K562 (cell line): ENCODE measurements around a stretch of chr13.

DNA sequence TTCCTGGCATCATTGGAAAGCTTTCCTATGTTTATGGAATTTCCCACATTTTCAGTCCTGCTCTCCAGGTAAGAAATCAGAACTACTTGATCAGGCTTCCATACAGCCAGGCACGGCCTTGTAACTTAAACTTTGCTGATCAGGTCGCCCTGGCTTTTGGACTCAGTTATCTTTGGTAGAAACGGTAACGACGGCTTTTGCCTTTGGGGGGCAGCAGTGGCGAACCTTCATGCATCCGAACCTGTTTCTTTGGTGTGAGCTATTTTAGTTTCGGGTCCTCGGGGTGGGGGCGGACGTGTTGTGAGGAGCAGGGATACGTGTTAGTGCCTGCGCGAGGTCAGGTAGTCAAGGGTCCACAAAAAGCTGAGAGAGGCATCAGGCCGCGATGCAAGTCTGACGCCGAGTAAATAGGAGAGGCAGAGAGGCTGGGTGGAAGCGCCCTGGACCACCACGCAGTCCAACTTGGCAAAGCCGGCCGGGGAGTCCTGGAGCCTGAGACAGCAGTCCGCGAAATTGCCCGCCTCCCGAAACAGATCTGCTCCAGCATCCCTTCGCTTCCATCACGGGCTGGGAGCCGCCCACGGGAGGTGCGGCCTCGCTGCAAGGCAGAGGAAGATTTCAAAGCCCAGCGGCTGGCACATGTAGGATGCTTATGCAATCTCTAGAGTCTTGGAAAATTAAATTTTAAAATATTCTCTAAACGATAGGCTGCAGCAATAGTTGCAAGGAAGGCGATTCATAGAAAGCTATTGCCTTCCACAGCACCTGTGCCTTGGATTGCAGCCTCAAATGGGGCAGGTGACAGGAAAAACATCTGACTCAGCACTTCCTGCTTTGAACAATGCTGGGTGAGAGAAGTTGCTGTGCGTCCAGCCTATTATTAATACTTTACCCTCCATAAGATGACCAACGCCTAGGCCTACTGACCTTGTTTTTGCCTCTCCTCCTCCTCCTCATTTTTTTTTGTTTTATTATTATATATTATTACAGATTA, 4.6 kb upstream of the TPP2 start:
- RAMPAGE, long total RNA = no peak
- RRBS = no CpG with 5 or more reads among the region's 37 CpGs
PRO-cap:
- standard = unidirectional peak, plus-strand start at position 267 of the sequence; unidirectional peak, plus-strand start at position 323 of the sequence
- CoPRO, capped RNA only, 2 experiments = no peak in any of the 2 experiments
- CoPRO, capped and uncapped RNA, 2 experiments = no peak in any of the 2 experiments
- CoPRO, uncapped RNA only, 2 experiments = no peak in any of the 2 experiments
CAGE:
- cytosol, long polyA plus RNA = no peak
- long polyA plus RNA = no peak
- nucleolus, long total RNA = no peak
- nucleus, long polyA plus RNA = no peak

DNA sequence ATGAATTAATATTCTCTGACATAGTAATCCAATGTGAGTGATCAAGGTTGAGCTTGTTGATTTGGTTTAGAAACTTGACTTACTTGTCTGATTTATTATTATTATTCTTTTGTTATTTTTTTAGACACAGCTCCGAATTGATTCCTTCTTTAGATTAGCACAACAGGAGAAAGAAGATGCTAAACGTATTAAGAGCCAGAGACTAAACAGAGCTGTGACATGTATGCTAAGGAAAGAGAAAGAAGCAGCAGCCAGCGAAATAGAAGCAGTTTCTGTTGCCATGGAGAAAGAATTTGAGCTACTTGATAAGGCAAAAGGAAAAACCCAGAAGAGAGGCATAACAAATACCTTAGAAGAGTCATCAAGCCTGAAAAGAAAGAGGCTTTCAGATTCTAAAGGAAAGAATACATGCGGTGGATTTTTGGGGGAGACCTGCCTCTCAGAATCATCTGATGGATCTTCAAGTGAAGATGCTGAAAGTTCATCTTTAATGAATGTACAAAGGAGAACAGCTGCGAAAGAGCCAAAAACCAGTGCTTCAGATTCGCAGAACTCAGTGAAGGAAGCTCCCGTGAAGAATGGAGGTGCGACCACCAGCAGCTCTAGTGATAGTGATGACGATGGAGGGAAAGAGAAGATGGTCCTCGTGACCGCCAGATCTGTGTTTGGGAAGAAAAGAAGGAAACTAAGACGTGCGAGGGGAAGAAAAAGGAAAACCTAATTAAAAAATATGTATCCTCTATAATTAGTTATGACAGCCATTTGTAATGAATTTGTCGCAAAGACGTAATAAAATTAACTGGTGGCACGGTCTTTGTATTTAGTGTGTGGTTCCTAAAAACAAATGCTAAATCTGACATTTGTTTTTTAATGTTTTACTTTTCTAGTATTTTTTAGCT, 29.6 kb downstream of the ERCC5 start:
- RAMPAGE, long total RNA = no peak
- RRBS = no CpG with 5 or more reads among the region's 16 CpGs
PRO-cap:
- standard = no peak
- CoPRO, capped RNA only, 2 experiments = no peak in any of the 2 experiments
- CoPRO, capped and uncapped RNA, 2 experiments = no peak in any of the 2 experiments
- CoPRO, uncapped RNA only, 2 experiments = no peak in any of the 2 experiments
CAGE:
- cytosol, long polyA plus RNA = no peak
- long polyA plus RNA = no peak
- nucleolus, long total RNA = no peak
- nucleus, long polyA plus RNA = no peak

DNA sequence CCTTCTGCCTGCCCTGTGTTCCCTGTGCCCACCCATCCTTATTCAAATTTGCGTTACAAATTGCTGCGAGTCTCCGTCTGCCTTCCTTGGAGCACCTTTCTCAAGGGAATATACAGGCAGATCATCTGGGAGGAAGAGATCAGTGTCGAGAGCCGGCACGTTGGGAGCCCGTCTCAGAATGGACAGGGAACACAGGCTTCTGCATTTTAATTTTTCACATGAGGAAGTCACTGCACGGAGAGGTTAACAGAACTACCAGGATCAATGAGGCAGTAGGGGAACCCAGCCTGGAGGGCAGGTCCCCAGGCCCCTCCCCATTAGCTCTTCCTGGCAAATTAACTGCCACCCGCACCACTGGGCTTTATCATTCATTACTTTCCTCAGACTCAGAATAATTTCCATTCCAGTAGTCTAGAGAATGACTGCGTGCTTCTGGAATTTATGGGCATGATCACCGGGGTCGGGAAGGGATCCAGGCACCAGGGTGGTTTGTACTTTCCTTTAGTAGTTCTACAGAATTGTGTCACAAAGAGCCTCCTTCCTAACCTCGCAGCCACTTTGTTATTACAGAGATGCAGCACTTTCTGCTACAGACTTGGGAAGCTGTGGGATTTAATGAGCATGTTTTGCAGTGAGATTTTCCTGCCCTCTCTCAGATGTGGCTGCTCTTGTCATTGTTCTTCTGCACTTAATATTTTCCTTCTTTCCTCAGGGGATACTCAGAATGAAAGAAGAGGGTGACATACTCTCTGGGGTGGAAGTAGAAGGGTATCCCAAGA, 284.8 kb upstream of the SLC10A2 start:
- RAMPAGE, long total RNA = no peak
- RRBS = no CpG with 5 or more reads among the region's 13 CpGs
PRO-cap:
- standard = no peak
- CoPRO, capped RNA only, 2 experiments = no peak in any of the 2 experiments
- CoPRO, capped and uncapped RNA, 2 experiments = no peak in any of the 2 experiments
- CoPRO, uncapped RNA only, 2 experiments = no peak in any of the 2 experiments
CAGE:
- cytosol, long polyA plus RNA = no peak
- long polyA plus RNA = no peak
- nucleolus, long total RNA = no peak
- nucleus, long polyA plus RNA = no peak

DNA sequence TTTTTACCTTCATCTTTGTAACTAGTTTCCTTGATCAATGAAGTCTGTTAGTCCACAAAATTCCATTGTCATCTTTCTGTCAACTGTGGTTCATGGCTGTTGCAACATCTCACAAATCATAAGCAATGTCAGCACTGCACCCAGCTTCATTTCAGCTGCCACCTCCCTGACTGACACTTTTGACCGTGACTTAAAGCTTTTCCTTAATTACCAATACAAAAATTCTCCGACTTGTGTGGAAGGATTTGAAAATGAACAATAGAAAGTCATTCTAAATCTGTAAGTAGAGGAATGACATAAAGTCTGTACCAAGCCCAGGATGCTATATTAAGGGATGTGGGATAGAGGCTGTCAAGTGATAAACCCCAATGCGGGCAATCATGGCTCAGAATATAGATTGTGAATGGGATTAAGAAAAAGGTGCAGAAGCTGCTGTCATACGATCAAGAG, 756.0 kb upstream of the SLC10A2 start:
- RAMPAGE, long total RNA = no peak
- RRBS = no CpG with 5 or more reads among the region's 4 CpGs
PRO-cap:
- standard = no peak
- CoPRO, capped RNA only, 2 experiments = no peak in any of the 2 experiments
- CoPRO, capped and uncapped RNA, 2 experiments = no peak in any of the 2 experiments
- CoPRO, uncapped RNA only, 2 experiments = no peak in any of the 2 experiments
CAGE:
- cytosol, long polyA plus RNA = no peak
- long polyA plus RNA = no peak
- nucleolus, long total RNA = no peak
- nucleus, long polyA plus RNA = no peak

- RAMPAGE, long total RNA = no peak
- RRBS = no CpG with 5 or more reads among the region's 7 CpGs
PRO-cap:
- standard = no peak
- CoPRO, capped RNA only, 2 experiments = no peak in any of the 2 experiments
- CoPRO, capped and uncapped RNA, 2 experiments = no peak in any of the 2 experiments
- CoPRO, uncapped RNA only, 2 experiments = no peak in any of the 2 experiments
CAGE:
- cytosol, long polyA plus RNA = no peak
- long polyA plus RNA = no peak
- nucleolus, long total RNA = no peak
- nucleus, long polyA plus RNA = no peak
Observed at GRCh38 chr13:104571515-104571844, 894.4 kb upstream of the DAOA start.

- RAMPAGE, long total RNA = no peak
- RRBS = no CpG with 5 or more reads among the region's 3 CpGs
PRO-cap:
- standard = no peak
- CoPRO, capped RNA only, 2 experiments = no peak in any of the 2 experiments
- CoPRO, capped and uncapped RNA, 2 experiments = no peak in any of the 2 experiments
- CoPRO, uncapped RNA only, 2 experiments = no peak in any of the 2 experiments
CAGE:
- cytosol, long polyA plus RNA = no peak
- long polyA plus RNA = no peak
- nucleolus, long total RNA = no peak
- nucleus, long polyA plus RNA = no peak
Observed at GRCh38 chr13:105814208-105814532, 348.3 kb downstream of the DAOA start.

DNA sequence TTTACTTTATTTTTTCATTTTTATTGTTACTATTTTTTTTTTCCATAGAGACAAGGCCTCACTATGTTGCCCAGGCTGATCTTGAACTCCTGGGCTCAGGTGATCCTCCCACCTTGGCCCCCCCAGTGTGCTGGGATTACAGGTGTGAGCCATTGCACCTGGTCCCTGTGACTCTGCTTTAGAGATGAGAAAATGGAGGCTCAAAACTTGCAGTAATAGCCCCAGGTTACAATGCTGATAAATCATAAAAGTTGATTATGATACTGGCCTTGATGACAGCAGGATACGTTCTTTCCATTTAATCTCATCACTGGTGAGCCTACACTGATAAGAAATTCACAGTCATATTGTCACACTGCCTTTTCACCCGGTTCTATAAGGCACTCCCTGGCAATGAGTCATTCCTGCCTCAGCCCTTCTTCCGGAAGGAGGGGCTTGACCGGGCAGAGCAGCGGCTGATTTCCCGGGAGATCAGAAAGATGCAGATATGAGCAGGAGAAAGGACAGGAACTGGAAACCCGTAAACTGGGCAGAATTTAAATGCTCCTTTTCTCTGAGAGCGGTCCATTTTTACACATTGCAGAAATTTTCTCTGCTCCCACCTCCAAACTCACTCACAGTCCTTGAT, 453.2 kb downstream of the DAOA start:
- RAMPAGE, long total RNA = no peak
- RRBS = no CpG with 5 or more reads among the region's 8 CpGs
PRO-cap:
- standard = no peak
- CoPRO, capped RNA only, 2 experiments = no peak in any of the 2 experiments
- CoPRO, capped and uncapped RNA, 2 experiments = no peak in any of the 2 experiments
- CoPRO, uncapped RNA only, 2 experiments = no peak in any of the 2 experiments
CAGE:
- cytosol, long polyA plus RNA = no peak
- long polyA plus RNA = no peak
- nucleolus, long total RNA = no peak
- nucleus, long polyA plus RNA = no peak

DNA sequence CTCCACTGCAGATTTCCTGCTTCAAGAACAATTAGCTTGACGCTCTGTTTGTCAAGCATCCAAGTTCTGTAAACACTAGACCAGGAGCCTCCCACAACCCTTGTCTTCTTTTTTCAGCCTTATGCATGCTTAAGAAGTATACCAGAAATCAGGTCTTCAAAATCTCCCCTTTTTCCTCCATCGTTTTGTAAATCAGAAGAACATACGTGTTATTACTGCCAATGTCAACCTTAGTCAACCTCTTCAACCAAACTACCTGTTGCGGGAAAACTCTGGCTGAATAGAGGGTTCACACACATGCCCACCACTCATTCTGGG, 39.3 kb downstream of the EFNB2 start:
- RAMPAGE, long total RNA = no peak
- RRBS = no CpG with 5 or more reads among the region's 4 CpGs
PRO-cap:
- standard = no peak
- CoPRO, capped RNA only, 2 experiments = no peak in any of the 2 experiments
- CoPRO, capped and uncapped RNA, 2 experiments = no peak in any of the 2 experiments
- CoPRO, uncapped RNA only, 2 experiments = no peak in any of the 2 experiments
CAGE:
- cytosol, long polyA plus RNA = no peak
- long polyA plus RNA = no peak
- nucleolus, long total RNA = no peak
- nucleus, long polyA plus RNA = no peak

- RAMPAGE, long total RNA = no peak
- RRBS = no CpG with 5 or more reads among the region's 12 CpGs
PRO-cap:
- standard = no peak
- CoPRO, capped RNA only, 2 experiments = no peak in any of the 2 experiments
- CoPRO, capped and uncapped RNA, 2 experiments = no peak in any of the 2 experiments
- CoPRO, uncapped RNA only, 2 experiments = no peak in any of the 2 experiments
CAGE:
- cytosol, long polyA plus RNA = no peak
- long polyA plus RNA = no peak
- nucleolus, long total RNA = no peak
- nucleus, long polyA plus RNA = no peak
Observed at GRCh38 chr13:106518159-106518588, 17.3 kb downstream of the EFNB2 start.

DNA sequence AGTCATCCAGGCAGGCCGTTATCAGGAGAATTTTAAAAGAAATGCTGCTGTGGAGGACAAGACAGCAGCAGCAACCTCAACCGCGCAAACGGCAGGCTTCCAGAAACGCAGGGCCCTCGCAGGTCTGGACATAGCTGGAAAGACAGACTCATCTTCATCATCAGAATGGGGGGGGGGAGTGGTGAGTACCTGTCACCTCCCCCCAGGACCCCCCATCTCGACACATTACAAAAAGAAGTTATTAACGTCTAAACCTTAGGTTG, 2.9 kb downstream of the EFNB2 start:
- RAMPAGE, long total RNA = no peak
- RRBS = no CpG with 5 or more reads among the region's 8 CpGs
PRO-cap:
- standard = no peak
- CoPRO, capped RNA only, 2 experiments = no peak in any of the 2 experiments
- CoPRO, capped and uncapped RNA, 2 experiments = no peak in any of the 2 experiments
- CoPRO, uncapped RNA only, 2 experiments = no peak in any of the 2 experiments
CAGE:
- cytosol, long polyA plus RNA = no peak
- long polyA plus RNA = no peak
- nucleolus, long total RNA = no peak
- nucleus, long polyA plus RNA = no peak

- RAMPAGE, long total RNA = no peak
- RRBS = no CpG with 5 or more reads among the region's 30 CpGs
PRO-cap:
- standard = no peak
- CoPRO, capped RNA only, 2 experiments = no peak in any of the 2 experiments
- CoPRO, capped and uncapped RNA, 2 experiments = no peak in any of the 2 experiments
- CoPRO, uncapped RNA only, 2 experiments = no peak in any of the 2 experiments
CAGE:
- cytosol, long polyA plus RNA = no peak
- long polyA plus RNA = no peak
- nucleolus, long total RNA = no peak
- nucleus, long polyA plus RNA = no peak
Observed at GRCh38 chr13:106701592-106702741, 134.0 kb upstream of the ARGLU1 start.

GRCh38 chr13:106917447-106918351, 349.8 kb upstream of the ARGLU1 start:
- RAMPAGE, long total RNA = no peak
- RRBS = 42% methylated on average over 26 of the region's 87 CpGs
PRO-cap:
- standard = no peak
- CoPRO, capped RNA only, 2 experiments = no peak in any of the 2 experiments
- CoPRO, capped and uncapped RNA, 2 experiments = no peak in any of the 2 experiments
- CoPRO, uncapped RNA only, 2 experiments = no peak in any of the 2 experiments
CAGE:
- cytosol, long polyA plus RNA = no peak
- long polyA plus RNA = no peak
- nucleolus, long total RNA = no peak
- nucleus, long polyA plus RNA = no peak

DNA sequence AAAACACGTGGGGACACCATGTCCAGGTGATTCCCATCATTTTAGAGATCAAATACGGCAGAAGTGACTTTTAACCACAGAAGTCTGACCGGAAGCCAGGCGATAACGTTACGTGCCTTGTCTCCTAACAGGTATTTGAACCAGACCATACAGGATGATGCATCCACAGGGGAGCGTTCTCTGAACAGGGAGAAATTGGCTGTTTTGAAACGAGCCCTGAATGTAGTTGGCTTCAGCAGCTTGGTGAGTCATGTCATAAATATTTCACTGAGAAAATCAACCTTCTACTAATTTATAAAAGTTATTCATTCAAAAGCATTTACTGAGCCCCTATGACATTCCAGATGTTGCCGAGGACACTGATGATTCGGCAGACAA, 328.1 kb downstream of the MYO16 start:
- RAMPAGE, long total RNA = no peak
- RRBS = no CpG with 5 or more reads among the region's 10 CpGs
PRO-cap:
- standard = no peak
- CoPRO, capped RNA only, 2 experiments = no peak in any of the 2 experiments
- CoPRO, capped and uncapped RNA, 2 experiments = no peak in any of the 2 experiments
- CoPRO, uncapped RNA only, 2 experiments = no peak in any of the 2 experiments
CAGE:
- cytosol, long polyA plus RNA = no peak
- long polyA plus RNA = no peak
- nucleolus, long total RNA = no peak
- nucleus, long polyA plus RNA = no peak

DNA sequence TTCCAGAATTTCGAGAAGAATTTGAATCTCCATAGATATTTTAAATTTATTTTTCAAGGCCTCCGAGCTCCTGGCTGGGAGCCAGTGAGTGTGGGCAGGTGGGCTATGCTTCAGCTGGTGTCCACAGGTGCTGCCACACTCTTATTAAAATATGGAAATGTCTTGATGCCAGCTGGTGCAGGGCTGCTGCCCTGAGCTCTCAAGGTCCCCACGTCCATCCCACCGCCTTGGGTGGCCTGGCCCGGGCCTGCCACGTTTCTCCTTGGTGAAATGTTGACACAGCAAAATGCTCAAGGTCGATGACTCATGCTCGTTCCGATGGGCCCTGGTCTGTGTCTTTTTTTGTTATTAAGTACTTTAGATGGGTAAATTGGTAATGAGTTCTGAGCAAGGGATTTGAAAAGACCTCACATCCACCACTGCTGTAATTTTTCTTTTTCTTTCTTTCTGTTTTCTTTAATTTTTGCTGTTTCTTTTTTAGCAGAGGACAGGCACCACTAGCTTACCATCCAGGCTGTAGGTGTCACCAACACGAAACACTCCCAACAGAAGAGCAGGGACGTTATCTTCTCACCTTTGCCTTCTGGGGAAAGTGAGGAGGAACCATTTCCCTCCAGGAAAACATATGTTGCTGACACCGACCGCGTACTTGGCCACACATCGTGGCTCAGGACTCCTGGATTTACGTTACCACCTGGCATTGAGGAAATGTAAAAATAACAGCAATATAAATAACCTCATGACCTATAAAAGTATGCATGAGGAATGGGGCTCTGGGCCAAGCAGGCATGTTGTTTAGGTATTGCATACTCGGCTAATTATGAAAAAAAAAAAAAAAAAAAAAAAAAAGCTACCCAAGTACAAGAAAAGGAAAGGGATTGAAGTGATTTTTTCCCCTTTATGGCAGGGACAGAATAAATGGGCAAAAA, 524.9 kb downstream of the MYO16 start:
- RAMPAGE, long total RNA = no peak
- RRBS = no CpG with 5 or more reads among the region's 17 CpGs
PRO-cap:
- standard = no peak
- CoPRO, capped RNA only, 2 experiments = no peak in any of the 2 experiments
- CoPRO, capped and uncapped RNA, 2 experiments = no peak in any of the 2 experiments
- CoPRO, uncapped RNA only, 2 experiments = no peak in any of the 2 experiments
CAGE:
- cytosol, long polyA plus RNA = no peak
- long polyA plus RNA = no peak
- nucleolus, long total RNA = no peak
- nucleus, long polyA plus RNA = no peak

GRCh38 chr13:109269312-109269906, 517.0 kb downstream of the IRS2 start:
- RAMPAGE, long total RNA = no peak
- RRBS = no CpG with 5 or more reads among the region's 4 CpGs
PRO-cap:
- standard = no peak
- CoPRO, capped RNA only, 2 experiments = no peak in any of the 2 experiments
- CoPRO, capped and uncapped RNA, 2 experiments = no peak in any of the 2 experiments
- CoPRO, uncapped RNA only, 2 experiments = no peak in any of the 2 experiments
CAGE:
- cytosol, long polyA plus RNA = no peak
- long polyA plus RNA = no peak
- nucleolus, long total RNA = no peak
- nucleus, long polyA plus RNA = no peak

- RAMPAGE, long total RNA = no peak
- RRBS = no CpG with 5 or more reads among the region's 11 CpGs
PRO-cap:
- standard = no peak
- CoPRO, capped RNA only, 2 experiments = no peak in any of the 2 experiments
- CoPRO, capped and uncapped RNA, 2 experiments = no peak in any of the 2 experiments
- CoPRO, uncapped RNA only, 2 experiments = no peak in any of the 2 experiments
CAGE:
- cytosol, long polyA plus RNA = no peak
- long polyA plus RNA = no peak
- nucleolus, long total RNA = no peak
- nucleus, long polyA plus RNA = no peak
Observed at GRCh38 chr13:109309858-109310612, 476.3 kb downstream of the IRS2 start.

- RAMPAGE, long total RNA = no peak
- RRBS = no CpG with 5 or more reads among the region's 4 CpGs
PRO-cap:
- standard = no peak
- CoPRO, capped RNA only, 2 experiments = no peak in any of the 2 experiments
- CoPRO, capped and uncapped RNA, 2 experiments = no peak in any of the 2 experiments
- CoPRO, uncapped RNA only, 2 experiments = no peak in any of the 2 experiments
CAGE:
- cytosol, long polyA plus RNA = no peak
- long polyA plus RNA = no peak
- nucleolus, long total RNA = no peak
- nucleus, long polyA plus RNA = no peak
Observed at GRCh38 chr13:109576555-109576908, 209.9 kb downstream of the IRS2 start.

GRCh38 chr13:109657345-109657747, 129.0 kb downstream of the IRS2 start:
- RAMPAGE, long total RNA = no peak
- RRBS = no CpG with 5 or more reads among the region's 6 CpGs
PRO-cap:
- standard = no peak
- CoPRO, capped RNA only, 2 experiments = no peak in any of the 2 experiments
- CoPRO, capped and uncapped RNA, 2 experiments = no peak in any of the 2 experiments
- CoPRO, uncapped RNA only, 2 experiments = no peak in any of the 2 experiments
CAGE:
- cytosol, long polyA plus RNA = no peak
- long polyA plus RNA = no peak
- nucleolus, long total RNA = no peak
- nucleus, long polyA plus RNA = no peak